Ishikawa (cell line): ENCODE results near the genes RAB22A and NELFCD.

- RRBS = 80% methylated on average over 2 of the region's 26 CpGs
These were observed 10.5 kb downstream of the PMEPA1 start for GRCh38 chr20:57698877-57700115.

DNA sequence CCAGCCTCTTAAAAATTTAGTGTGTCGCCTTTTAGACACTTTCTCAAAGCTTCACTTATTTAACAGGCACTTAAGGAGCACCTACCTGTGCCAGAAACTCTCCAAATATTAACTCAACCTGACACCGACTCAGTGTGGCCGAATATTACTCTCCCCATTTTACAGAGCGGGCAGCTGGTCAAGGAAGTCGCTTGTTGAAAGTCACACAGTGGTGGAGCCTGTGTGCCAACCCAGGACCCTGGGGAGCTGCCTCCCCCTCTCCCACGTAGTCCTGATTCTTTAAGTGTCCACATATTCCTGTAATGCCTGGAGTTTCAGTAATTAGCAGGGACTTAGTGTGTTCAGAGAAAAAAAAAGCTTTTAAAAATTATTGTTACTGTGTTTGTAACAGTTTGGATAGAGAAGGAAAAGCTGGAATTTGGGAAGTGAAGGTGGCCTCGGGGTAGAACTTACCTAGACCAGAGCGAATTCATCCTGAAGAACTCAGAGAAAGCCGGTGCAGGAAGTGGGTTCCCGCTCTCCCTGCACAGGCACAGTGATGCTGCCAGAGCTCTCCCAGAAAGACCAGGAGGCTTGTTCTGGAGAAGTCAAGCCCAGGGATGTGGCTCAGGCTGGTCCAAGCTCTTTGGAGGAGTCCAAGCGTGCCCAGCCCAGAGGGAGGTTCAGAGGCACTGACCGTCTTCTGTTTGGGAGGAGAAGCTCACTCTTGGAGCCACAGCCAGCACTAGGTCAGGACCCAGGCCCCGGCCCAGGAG is 1.2 kb upstream of the PMEPA1 start:
- RRBS = no CpG with 5 or more reads among the region's 13 CpGs

- RRBS = no CpG with 5 or more reads among the region's 8 CpGs
These were observed 159.3 kb upstream of the C20orf85 start for GRCh38 chr20:57991401-57991874.

DNA sequence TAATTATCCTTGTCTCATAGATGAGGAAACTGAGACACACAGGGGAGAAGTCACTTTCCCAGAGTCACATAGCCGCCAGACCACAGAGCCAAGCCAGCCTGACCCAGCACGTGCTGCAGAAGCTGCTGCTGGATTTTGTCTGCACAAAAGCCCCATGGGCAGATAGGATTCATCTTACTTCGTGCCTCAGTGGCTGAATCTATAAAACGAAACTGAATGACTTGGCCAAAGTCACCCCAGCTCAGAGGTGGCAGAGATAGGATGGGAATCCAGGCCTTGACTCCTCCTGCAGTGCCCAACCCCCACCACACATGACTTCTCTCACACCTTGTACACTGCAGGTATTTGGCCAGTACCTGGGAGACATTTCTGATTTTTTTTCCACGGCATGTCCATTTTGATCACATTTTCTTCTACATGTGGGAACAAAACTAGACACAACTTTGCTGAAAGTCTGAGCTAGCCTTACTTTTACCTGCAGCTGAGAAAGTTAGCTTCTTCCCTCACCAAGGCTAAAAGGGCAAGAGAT is 104.4 kb upstream of the C20orf85 start:
- RRBS = no CpG with 5 or more reads among the region's 5 CpGs

DNA sequence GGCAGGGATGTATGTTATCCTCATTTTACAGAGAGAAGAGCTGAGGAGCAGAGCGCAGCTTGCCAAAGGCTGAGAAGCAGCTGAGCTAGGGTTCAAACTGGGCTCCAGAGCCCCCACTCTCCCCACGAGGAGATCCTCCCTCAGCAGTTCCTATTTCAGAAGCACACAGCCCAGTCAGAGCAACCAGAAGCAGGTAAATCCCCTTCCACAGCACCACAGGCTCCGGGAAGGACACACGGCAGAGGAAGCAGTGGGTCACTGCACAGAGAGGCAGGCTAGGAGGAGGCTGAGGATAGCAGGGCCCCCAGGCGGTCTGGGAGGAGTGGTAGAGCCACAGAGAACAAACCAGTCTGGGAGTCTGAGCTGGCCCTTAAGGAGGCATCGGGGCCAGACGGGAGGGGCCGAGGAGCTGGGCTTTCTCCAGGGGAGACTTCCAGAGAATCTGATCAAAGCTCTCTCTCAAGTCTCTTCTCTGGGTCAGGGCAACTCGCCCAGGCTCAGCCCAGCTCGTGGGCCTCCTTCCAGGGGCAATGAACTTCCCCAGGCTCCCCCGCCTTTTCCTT is 96.1 kb upstream of the C20orf85 start:
- RRBS = no CpG with 5 or more reads among the region's 11 CpGs

DNA sequence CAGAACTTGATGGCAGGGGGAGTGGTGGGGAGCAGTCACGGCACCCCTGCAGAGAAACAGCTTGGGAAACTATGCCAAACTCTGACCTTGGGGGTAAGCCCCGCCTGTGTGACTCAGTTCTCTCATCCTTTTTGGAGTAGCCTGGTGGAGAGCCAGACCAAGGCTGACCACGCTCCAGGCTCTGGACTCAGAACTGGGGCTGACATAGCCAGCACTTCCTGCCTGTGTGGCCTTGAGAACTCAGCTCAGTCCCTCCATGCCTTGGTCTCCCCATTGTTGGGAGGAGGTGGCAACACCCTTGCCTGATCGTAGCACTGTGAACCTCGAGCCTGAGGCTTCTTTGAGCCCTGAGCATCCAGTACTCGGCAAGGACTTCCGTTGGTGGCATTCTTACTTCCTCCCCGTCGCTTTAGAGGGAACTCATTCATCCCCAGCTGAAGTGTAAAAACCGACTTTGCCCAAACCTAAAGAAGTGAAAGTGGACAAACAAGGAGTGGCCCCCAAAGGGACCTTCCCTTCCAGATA is 76.0 kb upstream of the C20orf85 start:
- RRBS = no CpG with 5 or more reads among the region's 10 CpGs

DNA sequence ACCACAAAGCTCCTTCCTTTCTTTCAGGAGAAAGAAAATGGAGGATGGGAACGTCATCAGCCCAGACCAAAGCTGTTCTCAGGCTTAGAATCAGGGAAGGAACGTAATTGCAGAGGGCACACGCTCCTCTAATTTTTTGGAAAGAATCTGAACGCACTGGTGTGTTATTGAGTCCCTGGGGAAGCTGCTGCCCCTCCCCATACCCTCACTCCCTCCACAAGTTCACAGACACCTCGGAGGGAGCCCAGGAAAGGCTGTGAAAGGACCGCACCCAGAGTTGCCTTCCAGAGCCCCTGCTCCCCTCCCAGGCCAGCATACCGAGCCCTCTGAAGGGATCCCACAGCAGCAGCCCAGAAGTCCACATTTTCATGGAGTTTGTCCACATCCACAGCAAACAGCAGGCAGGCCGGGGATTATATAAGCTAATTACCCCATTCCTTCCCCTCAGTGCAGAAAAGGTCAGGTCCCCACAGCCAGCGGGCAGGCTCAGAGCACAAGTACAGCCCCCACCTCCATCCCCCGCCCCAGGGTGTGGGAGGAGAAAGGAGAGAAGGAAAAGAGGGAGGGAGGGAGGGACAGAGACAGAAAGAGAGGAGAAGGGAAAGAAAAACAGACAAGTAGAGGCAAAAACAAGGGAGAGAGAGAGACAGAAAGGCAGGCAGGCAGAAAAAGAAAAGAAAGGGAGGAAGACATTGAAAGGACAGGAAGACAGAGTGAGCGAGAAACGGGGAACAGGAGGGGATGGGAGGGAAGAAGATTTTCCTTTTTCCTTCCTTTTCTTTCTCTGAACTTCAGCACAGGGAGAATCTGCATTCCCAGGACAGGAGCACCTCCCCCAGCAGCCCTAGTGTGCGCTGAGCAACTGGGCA is 24.2 kb downstream of the C20orf85 start:
- RRBS = no CpG with 5 or more reads among the region's 13 CpGs

DNA sequence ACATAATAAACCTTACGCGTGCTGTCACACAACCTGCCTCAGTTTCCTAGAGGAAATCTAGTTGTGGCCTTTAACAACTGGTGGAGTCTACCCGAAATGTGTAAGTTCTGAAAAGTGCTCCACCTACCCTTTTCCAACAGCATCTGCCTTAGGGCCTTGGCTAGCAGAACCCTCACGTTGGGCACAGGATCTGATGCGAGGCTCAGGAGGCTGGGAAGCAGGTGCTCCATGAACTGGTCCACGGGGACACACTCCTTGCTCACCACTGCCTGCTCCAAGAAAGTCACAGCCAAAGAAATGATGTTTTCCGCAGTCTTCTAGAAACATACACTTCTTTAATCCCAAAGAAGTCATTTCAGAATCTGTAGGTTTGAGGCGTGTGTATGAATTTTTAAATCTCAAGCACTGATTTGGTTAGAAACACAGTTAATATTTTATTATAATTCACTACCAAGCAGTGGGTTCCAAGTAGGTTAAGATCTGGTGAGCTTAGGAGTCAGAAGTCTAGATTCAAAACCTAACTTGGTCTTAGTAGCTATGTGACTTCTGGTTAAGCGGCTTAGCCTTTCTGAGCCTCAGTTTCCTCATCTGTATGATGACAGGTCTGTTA is 4.2 kb upstream of the ANKRD60 start:
- RRBS = no CpG with 5 or more reads among the region's 9 CpGs

- RRBS = 3% methylated on average over 10 of the region's 26 CpGs
These were observed 8.5 kb upstream of the ANKRD60 start for GRCh38 chr20:58236888-58237457.

DNA sequence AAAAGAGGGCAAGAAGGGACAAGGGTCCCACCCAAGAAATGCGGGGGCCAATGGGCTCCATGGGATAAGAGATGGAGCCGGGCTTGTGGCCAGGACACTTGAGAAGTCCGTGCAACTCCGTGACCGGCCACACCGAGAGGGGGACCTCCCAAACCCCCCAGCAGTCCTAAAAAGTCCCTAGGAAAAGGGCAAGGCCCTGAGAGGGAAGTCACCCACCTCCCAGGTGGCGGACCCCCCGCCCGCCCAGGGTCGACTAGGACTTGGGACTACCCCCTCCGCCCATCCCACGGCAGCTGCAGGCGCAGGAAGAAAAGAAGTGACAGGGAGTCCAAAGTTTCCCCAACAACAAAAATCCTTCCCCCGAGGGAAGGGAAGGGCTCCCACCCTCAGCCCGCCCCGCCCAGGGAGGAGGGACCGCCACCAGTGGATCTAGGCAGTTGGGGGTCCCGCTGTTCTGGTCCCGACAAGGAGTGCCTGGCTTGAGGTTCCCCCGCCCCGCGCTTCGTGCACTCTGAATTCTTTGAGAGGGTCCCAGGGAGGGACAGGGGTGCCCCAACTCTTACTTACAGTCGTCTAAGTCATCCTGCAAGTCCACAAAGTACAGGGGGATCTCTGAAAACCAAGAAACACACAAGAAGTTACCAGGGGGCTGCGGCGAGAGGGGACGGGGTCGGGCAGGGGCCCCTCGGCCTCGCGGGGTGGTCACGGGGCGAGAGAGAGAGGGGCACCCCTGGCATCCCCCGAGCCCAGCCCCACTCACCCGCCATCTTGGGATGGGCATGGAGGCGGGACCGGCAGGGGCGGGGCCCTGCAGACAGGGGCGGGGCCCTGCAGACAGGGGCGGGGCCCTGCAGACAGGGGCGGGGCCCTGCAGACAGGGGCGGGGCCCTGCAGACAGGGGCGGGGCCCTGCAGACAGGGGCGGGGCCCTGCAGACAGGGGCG is 585 bp upstream of the RAB22A start:
- RRBS = no CpG with 5 or more reads among the region's 45 CpGs

DNA sequence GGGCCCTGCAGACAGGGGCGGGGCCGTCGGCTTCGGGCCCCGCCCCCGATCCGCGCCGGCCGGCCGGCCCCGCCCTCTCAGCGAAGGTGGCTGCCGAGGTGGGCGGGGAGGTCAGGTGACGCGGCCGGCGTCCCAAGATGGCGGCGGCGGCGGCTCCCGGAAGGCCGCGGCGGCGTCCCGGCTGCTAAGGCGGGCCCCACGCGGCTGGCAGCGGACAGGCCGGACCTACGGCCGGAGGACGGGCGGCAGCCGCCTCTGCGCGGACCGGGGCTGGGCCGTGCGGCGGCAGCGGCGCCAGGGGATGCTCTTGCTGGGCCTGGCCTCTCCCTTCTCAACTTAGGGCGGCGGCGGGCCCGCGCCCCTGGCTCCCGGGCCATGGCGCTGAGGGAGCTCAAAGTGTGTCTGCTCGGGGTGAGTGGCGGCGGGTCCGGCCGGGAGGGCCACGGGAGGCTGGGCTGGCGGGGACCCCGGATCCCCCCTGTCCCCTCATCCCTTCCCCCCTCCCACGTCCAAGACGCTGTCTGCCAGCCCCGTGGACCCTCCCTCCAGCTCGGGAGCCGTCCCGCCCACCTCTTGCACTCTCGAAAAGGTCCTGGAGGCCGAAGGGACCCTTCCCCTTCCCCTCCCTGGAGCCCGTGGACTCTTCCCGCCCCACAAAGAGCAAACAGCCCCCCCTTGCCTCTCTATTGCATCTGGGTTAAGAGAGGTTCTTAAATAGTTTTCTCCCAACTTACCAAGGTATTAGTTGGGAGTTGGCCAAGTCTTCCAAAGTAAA is at the start of gene RAB22A:
RAB22A (plus strand) TSS at position 114 of the 775 bp plus-strand sequence.
- RRBS = 1% methylated on average over 28 of the region's 72 CpGs

- RRBS = no CpG with 5 or more reads among the region's 11 CpGs
These were observed 58.8 kb downstream of the VAPB start for GRCh38 chr20:58447544-58448469.

DNA sequence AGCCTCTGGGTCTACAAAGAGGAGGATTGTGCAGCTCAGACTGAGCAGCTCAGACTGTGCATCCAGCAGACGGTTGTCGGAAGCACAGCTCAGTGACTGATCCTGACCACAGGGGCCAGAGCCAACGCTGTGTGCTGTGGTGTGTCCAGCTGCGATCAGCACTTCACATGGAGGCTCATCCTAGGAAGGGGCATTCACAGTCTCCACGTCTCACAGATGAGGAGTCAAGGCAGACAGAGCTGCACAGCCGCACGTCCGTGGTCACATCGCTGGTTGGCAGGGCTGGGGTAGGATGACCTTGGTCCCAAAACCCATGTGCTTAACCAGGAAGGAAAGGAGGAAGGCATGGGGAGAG is 28.3 kb upstream of the STX16 start:
- RRBS = no CpG with 5 or more reads among the region's 9 CpGs

DNA sequence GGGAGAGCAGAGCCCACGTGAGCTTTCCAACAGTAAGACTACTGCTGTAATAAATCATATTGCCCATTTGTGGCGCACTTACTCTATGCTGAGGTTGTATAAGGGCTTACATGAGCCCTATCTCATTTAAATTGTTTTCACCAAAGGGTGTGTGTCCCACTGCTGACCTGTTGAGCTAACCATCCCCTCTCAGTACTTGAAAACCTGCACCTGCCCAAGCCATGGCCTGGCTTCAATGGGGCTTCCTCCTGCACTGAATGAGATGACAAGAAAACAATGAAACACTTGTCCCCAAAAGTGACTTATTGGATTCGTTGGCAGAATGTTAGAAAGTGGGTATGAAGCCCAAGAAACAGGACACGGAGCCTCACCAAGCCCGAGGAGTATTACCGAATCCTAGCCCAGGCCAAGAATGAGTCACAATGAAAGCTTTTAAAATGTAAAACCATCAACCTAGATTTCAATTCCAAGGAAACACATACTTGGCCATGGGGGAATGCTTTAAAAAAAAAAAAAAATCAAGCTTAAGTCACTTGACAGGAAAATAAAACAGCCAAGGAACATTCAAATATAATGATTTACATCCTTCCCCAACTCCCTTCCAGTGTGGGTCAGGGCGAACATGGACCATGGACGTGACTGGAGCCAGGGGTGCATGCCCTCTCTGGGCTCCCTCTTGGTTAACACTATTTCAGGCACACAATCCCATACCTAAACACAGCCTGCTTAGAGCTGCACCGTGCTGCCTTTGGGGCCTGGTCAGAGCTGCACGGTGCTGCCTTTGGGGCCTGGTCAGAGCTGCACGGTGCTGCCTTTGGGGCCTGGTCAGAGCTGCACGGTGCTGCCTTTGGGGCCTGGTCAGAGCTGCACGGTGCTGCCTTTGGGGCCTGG is 3.2 kb upstream of the STX16 start:
- RRBS = no CpG with 5 or more reads among the region's 13 CpGs

- RRBS = no CpG with 5 or more reads among the region's 9 CpGs
These were observed 1.8 kb upstream of the NPEPL1 start for GRCh38 chr20:58690613-58691331.

- RRBS = 47% methylated on average over 17 of the region's 30 CpGs
These were observed 37.1 kb upstream of the GNAS start for GRCh38 chr20:58854126-58854532.

GRCh38 chr20:58903284-58903997 is 12.2 kb downstream of the GNAS start:
- RRBS = no CpG with 5 or more reads among the region's 15 CpGs

DNA sequence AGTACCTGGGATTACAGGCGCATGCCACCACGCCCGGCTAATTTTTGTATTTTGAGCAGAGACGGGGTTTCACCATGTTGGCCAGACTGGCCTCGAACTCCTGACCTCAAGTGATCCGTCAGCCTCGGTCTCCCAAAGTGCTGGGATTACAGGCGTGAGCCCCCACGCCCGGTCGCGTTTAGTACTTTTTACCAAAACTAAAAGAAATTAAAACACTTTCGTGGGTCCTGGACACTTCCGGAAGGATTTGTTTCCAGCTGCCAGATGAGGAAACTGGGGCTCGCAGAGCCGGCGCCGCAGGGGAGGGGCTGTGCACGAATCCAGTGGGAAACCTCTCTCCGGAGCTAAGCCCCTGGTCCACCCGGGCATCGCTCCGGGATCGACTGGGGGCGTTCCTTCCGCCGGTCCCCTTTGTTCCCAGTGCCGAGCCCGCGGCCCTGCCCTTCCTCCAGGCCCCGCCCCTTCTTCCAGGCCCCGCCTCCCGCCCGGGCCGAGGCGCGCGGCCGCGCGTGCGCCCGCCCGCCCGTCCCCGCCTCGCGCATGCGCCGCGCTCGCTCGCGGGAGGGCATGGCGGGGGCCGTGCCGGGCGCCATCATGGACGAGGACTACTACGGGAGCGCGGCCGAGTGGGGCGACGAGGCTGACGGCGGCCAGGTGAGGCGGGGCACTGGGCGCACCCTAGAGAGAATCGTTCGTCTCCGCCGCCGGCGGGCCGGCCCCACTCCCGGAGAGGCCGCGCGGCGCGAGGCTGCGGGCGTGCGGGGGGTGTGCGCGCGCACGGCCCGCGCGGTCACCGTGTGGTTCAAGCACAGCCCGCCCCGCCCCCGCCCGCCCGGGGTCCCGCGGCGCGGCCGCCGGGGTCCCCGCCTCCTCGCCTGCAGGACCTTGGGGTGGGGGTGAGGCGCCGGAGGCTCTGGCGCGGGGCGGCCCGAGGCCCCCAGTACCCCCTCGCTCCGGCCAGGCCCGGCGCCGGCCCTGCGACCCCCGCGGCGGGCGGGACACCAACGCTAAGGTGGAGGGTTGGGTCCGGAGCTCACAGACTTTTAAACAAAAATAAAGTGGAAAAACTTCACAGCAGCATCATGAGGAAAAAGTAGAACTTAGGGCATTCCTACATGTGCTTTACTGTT is at the start of gene NELFCD:
NELFCD (plus strand) TSS at position 541 of the 1,130 bp plus-strand sequence.
- RRBS = 2% methylated on average over 67 of the region's 124 CpGs

GRCh38 chr20:59001230-59002113 is 5.6 kb downstream of the CTSZ start:
- RRBS = no CpG with 5 or more reads among the region's 31 CpGs

- RRBS = no CpG with 5 or more reads among the region's 4 CpGs
These were observed 4.9 kb downstream of the CTSZ start for GRCh38 chr20:59002227-59002570.